Measurements from ENCODE around the gene ISCA1.

DNA sequence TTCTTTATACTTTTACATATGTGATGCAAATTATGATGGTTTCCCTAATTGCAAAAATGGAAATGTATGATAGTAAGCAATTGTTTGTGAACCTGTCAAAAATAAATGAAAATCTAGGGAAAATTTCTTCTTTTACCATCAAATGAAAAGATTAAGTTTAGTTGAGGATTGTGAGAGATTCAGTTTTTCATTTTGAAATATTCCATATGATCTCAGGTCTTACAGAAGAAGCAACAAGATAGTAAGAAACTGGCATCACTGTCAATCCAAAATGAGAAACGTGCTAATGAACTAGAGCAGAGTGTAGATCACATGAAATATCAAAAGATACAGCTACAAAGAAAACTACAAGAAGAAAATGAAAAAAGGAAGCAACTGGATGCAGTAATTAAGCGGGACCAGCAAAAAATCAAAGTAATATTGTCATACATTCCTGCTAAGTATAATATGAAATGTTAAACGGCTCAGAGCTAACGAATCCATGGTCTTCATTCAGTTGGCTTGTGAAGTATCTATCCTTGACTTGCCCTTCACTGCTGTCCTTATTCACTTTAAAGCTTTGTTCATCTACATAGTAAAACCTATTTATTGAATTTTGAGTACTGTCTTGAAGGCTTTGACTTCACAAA, 91.7 kb upstream of the NAA35 start:
- RAMPAGE, long total RNA, result no peak
- RRBS, result no CpG with 5 or more reads among the region's 4 CpGs
PRO-cap:
- standard, result no peak
- CoPRO, capped RNA only, 2 experiments, result no peak in any of the 2 experiments
- CoPRO, capped and uncapped RNA, 2 experiments, result no peak in any of the 2 experiments
- CoPRO, uncapped RNA only, 2 experiments, result no peak in any of the 2 experiments
CAGE:
- cytosol, long polyA plus RNA, result no peak
- long polyA plus RNA, result no peak
- nucleolus, long total RNA, result no peak
- nucleus, long polyA plus RNA, result no peak

DNA sequence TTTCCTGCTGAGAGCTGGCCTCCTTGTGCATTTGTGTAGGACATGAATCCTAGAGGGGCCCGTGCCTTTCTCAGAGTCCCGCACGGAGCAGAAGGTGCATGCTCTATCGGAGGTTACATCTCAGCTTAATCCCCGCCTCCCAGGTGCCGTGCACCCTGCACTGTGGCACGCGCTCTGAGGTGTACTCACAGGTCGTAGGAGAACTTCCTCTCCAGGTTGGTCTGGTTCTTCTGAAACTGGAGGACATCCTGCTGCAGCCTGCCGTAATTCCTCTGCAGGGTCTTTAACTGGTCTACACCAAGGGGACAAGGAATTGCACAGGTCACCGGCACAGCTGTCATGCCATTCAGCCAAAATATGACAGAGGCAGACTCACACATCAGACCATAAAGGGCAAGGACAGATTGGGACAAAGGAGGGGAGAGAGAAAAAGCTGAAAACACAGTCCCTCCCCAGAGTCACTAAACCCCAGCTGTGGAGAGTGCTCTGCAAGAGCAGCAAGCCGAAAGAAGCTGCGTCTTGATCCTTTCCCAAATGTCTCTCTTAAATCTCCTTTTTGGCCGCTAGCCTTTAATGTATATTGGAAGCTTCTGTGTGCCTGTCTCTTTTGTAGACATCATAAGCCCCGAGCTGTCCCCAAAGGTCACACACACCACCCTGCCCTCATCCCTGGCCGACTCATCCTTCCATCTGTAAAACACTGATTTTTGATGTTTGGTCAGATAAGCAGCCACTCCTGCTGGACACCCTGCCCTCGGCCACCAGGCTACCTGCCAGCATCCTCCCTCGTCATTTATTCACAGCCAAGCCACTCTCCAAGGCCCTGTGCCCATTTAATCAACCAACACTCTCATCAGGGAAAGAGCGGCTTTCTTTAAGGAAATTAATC, 52.8 kb downstream of the GOLM1 start:
- RAMPAGE, long total RNA, result no peak
- RRBS, result no CpG with 5 or more reads among the region's 19 CpGs
PRO-cap:
- standard, result no peak
- CoPRO, capped RNA only, 2 experiments, result no peak in any of the 2 experiments
- CoPRO, capped and uncapped RNA, 2 experiments, result no peak in any of the 2 experiments
- CoPRO, uncapped RNA only, 2 experiments, result no peak in any of the 2 experiments
CAGE:
- cytosol, long polyA plus RNA, result no peak
- long polyA plus RNA, result no peak
- nucleolus, long total RNA, result no peak
- nucleus, long polyA plus RNA, result no peak

DNA sequence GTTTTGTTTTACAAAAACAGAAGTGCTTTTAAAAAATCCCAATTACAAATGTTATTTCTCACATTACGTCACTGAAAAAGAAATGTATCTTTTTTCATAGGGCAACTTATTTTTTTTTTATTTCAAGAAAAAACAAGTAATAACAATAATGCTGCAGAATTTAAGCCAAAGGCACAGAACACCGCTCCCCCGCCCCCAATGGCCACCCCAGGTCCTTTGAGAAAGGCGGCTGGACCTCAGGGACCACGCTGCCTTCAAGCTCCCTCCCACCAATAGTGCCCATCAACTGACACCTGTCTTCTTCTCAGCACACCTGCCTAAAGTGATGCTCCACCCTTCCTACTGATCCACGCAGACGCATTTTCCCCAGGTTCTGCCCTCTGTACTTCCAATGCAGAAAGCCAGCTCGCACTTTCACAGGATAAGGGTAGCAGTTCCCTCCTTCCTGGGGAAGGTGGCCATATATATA, 2.0 kb downstream of the GOLM1 start:
- RAMPAGE, long total RNA, result no peak
- RRBS, result no CpG with 5 or more reads among the region's 8 CpGs
PRO-cap:
- standard, result no peak
- CoPRO, capped RNA only, 2 experiments, result no peak in any of the 2 experiments
- CoPRO, capped and uncapped RNA, 2 experiments, result no peak in any of the 2 experiments
- CoPRO, uncapped RNA only, 2 experiments, result no peak in any of the 2 experiments
CAGE:
- cytosol, long polyA plus RNA, result no peak
- long polyA plus RNA, result no peak
- nucleolus, long total RNA, result no peak
- nucleus, long polyA plus RNA, result no peak

DNA sequence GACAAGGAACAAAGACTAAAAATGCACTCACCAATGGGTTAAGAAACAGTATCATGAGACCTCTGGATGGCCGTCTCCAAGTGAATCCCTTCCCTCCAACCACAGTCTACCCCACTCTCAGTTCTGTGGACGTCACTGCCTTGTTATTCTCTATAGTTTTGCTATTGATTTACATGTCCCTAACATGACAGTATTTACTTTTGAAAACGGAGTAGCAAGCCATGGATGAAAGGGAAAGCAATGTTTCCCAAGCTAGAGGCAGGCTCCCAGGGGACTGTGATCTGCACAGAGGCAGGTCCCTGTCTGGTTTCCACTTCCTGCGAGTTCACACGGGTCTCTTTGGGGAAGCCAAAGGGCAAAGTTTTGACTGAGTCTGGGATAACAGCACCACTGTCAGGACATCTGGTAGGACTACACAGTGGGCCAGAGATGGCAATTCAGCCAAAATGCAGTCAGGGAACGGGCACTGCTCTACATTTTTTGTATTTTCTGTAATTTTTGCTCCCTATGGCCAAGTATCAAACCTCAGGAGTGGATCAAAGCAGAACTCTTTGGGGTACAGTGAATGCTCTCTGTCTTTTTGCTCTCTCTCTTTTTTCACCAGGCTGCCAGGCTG, 12.7 kb downstream of the C9orf153 start:
- RAMPAGE, long total RNA, result no peak
- RRBS, result no CpG with 5 or more reads among the region's 6 CpGs
PRO-cap:
- standard, result no peak
- CoPRO, capped RNA only, 2 experiments, result no peak in any of the 2 experiments
- CoPRO, capped and uncapped RNA, 2 experiments, result no peak in any of the 2 experiments
- CoPRO, uncapped RNA only, 2 experiments, result no peak in any of the 2 experiments
CAGE:
- cytosol, long polyA plus RNA, result no peak
- long polyA plus RNA, result no peak
- nucleolus, long total RNA, result no peak
- nucleus, long polyA plus RNA, result no peak

- RAMPAGE, long total RNA, result start-site peak on the minus strand at chr9:86282518-86282575, 74 and 80 reads in 2 replicates
- RRBS, result 2% methylated on average over 15 of the region's 63 CpGs
PRO-cap:
- standard, result bidirectional peak, plus-strand start at chr9:86282662, minus-strand start at chr9:86282538
- CoPRO, capped RNA only, 2 experiments, result peak in 2 of 2 experiments; most common plus-strand start chr9:86282708 (in 2); most common minus-strand start chr9:86282538 (in 2)
- CoPRO, capped and uncapped RNA, 2 experiments, result peak in 2 of 2 experiments; most common plus-strand start chr9:86282708 (in 2); most common minus-strand start chr9:86282538 (in 2)
- CoPRO, uncapped RNA only, 2 experiments, result peak in 1 of 2 experiments; most common plus-strand start chr9:86282702 (in 1); most common minus-strand start chr9:86282510 (in 1)
CAGE:
- cytosol, long polyA plus RNA, result start-site peak on the minus strand at chr9:86282514-86282563, 162 and 214 reads in 2 replicates
- long polyA plus RNA, result start-site peak on the minus strand at chr9:86282514-86282563, 25 and 296 reads in 2 replicates
- nucleolus, long total RNA, result no peak
- nucleus, long polyA plus RNA, result start-site peak on the minus strand at chr9:86282527-86282546, 41 and 35 reads in 2 replicates
Measured at GRCh38 chr9:86282464-86283574, at the start of gene ISCA1. TSS of gene ISCA1 (minus strand) at chr9:86282538.

DNA sequence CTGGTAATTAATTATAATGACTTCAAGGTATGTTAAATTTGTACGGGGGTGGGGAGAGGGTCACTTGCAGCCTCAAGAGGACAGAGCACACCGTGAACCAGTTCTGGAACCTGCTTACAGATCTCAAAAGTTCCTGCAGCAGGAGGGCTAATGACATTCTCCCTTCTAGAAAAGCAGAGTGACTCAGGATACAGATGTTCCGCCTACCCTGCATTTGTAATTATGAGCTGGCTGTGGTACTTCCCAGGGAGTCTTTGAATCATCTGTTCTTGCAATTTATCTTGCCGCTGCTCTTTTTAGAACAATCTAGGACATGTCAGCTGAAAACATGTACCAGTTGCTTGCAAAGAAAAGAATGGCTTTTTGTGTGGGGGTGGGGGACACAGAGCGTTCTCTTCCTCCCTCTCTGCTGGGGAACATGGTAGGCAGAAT, 51.6 kb upstream of the TUT7 start:
- RAMPAGE, long total RNA, result no peak
- RRBS, result no CpG with 5 or more reads among the region's 5 CpGs
PRO-cap:
- standard, result no peak
- CoPRO, capped RNA only, 2 experiments, result no peak in any of the 2 experiments
- CoPRO, capped and uncapped RNA, 2 experiments, result no peak in any of the 2 experiments
- CoPRO, uncapped RNA only, 2 experiments, result no peak in any of the 2 experiments
CAGE:
- cytosol, long polyA plus RNA, result no peak
- long polyA plus RNA, result no peak
- nucleolus, long total RNA, result no peak
- nucleus, long polyA plus RNA, result no peak

DNA sequence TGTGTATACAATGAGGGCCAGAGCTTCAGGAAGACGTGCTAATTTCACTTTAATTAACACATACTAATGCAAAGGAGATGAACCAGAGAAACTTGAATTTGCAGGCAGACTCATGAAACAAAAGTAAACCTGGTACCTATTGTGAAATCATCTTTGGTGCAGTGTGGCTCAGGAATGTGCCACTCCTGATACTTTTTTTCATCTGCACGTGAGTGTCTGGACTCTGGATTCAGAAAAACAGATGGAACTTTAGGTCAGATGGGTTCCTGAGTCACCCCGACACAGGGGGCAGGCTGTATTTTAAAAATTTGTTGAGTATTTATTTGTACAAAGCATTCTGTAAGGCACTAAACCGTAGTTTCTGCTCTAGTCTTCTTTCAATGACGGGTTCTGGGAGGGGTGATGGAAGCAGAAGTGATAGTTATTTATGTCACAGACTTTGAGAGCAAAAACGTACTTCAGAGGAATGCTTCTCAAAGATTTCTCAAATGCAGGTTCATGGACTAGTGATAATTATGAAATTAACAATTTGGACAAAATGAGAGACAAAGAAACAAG, 52.2 kb upstream of the TUT7 start:
- RAMPAGE, long total RNA, result no peak
- RRBS, result no CpG with 5 or more reads among the region's 6 CpGs
PRO-cap:
- standard, result no peak
- CoPRO, capped RNA only, 2 experiments, result no peak in any of the 2 experiments
- CoPRO, capped and uncapped RNA, 2 experiments, result no peak in any of the 2 experiments
- CoPRO, uncapped RNA only, 2 experiments, result no peak in any of the 2 experiments
CAGE:
- cytosol, long polyA plus RNA, result no peak
- long polyA plus RNA, result no peak
- nucleolus, long total RNA, result no peak
- nucleus, long polyA plus RNA, result no peak

DNA sequence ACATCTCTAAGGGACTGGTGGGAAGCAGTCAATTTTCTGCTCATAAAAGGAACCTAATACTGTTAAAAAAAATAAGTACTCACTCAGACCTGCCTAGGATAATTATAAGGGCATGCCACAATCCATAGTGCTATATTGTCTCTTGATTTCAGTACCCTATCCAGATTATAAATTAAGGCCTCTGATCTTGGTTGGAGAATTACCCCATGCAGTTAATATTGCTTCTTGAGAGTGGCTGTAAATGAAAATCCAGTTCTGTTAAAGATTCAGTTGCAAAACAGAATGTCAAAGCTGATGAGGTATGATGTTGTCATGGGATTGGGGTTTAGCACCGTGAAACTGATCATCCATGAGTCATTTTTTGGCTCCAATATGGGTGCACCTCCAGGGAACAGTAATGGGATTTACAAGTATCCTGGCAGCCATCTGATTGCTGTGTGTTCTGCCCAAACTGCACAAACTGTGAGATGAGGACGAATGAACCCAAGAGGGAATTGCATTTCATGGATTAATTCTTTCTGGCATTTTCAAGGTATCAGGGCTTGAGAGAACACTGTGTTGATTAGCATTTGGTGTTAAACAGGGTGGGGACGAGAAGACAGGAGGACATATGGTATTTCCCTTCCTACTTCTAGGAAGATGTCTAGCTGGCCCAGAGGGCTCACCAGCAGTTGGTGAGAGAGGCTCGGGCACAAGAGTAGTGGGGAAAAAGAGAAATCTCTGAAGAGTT, 214.8 kb downstream of the GAS1 start:
- RAMPAGE, long total RNA, result no peak
- RRBS, result no CpG with 5 or more reads among the region's 4 CpGs
PRO-cap:
- standard, result no peak
- CoPRO, capped RNA only, 2 experiments, result no peak in any of the 2 experiments
- CoPRO, capped and uncapped RNA, 2 experiments, result no peak in any of the 2 experiments
- CoPRO, uncapped RNA only, 2 experiments, result no peak in any of the 2 experiments
CAGE:
- cytosol, long polyA plus RNA, result no peak
- long polyA plus RNA, result no peak
- nucleolus, long total RNA, result no peak
- nucleus, long polyA plus RNA, result no peak

DNA sequence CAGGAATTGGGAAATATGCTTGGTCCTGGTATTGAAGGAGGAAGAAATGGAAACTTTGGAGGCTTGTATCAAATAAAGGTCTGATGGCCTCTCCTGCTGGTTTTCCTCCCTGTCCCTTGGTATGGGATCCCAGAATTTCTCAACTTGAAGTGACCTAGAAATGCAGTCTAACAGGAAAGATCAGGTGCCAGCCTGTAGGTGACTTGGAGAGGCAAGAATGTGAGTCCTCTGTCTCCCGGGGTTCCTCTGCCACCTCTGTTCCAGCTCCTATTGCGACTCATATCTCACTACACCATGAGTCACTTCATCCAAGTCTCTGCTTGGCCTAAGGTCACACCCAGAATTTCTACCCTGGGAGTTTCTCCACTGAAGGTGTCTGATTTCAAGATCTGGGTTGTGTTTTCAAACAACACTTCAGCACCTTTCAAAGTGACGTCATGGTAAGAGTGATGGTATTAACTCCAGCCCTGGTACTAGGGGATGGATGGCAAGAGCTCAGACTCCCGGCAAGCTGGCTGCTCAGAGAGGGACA, 206.0 kb downstream of the GAS1 start:
- RAMPAGE, long total RNA, result no peak
- RRBS, result no CpG with 5 or more reads among the region's 4 CpGs
PRO-cap:
- standard, result no peak
- CoPRO, capped RNA only, 2 experiments, result no peak in any of the 2 experiments
- CoPRO, capped and uncapped RNA, 2 experiments, result no peak in any of the 2 experiments
- CoPRO, uncapped RNA only, 2 experiments, result no peak in any of the 2 experiments
CAGE:
- cytosol, long polyA plus RNA, result no peak
- long polyA plus RNA, result no peak
- nucleolus, long total RNA, result no peak
- nucleus, long polyA plus RNA, result no peak

DNA sequence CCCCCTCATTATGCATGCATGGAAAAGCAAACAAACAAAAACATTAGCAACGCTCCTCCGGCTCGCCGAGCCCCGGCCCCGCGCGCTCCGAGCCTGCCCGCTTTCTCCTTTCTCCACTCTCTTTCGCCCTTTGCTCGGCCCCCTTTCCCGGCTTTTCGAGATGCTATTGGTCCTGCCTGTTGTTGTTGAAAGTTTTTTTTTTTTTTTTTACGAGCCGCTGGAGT, 181 bp upstream of the GAS1 start:
- RAMPAGE, long total RNA, result no peak
- RRBS, result 3% methylated on average over 11 of the region's 16 CpGs
PRO-cap:
- standard, result no peak
- CoPRO, capped RNA only, 2 experiments, result no peak in any of the 2 experiments
- CoPRO, capped and uncapped RNA, 2 experiments, result no peak in any of the 2 experiments
- CoPRO, uncapped RNA only, 2 experiments, result no peak in any of the 2 experiments
CAGE:
- cytosol, long polyA plus RNA, result no peak
- long polyA plus RNA, result no peak
- nucleolus, long total RNA, result no peak
- nucleus, long polyA plus RNA, result no peak

DNA sequence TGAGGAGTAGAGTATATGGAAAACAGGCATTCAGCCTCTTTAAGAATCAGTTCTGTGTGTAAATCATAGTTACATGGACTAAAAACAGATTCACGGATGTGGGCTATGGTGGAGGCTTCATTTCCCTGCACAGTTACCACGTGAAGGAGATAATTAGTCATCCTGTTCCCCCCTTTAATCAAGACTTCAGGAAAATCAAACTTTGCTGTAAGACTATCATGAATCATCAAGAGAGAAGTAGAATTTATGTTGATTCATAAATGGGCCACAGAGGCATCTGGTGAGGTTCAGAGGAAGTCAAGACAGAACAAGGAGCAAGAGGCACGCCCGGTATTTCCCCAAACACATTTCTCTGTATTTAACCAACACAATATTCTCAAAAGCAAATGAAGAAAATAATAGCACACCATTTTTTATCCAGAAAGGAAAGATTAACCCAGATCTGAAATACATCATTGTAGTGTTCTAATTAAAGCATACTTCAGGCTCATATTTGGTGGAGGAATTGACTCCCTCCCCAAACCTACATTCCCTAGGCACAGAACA, 175.7 kb upstream of the GAS1 start:
- RAMPAGE, long total RNA, result no peak
- RRBS, result no CpG with 5 or more reads among the region's 4 CpGs
PRO-cap:
- standard, result no peak
- CoPRO, capped RNA only, 2 experiments, result no peak in any of the 2 experiments
- CoPRO, capped and uncapped RNA, 2 experiments, result no peak in any of the 2 experiments
- CoPRO, uncapped RNA only, 2 experiments, result no peak in any of the 2 experiments
CAGE:
- cytosol, long polyA plus RNA, result no peak
- long polyA plus RNA, result no peak
- nucleolus, long total RNA, result no peak
- nucleus, long polyA plus RNA, result no peak

GRCh38 chr9:87147897-87148376, 200.6 kb upstream of the GAS1 start:
- RAMPAGE, long total RNA, result no peak
- RRBS, result no CpG with 5 or more reads among the region's 10 CpGs
PRO-cap:
- standard, result no peak
- CoPRO, capped RNA only, 2 experiments, result no peak in any of the 2 experiments
- CoPRO, capped and uncapped RNA, 2 experiments, result no peak in any of the 2 experiments
- CoPRO, uncapped RNA only, 2 experiments, result no peak in any of the 2 experiments
CAGE:
- cytosol, long polyA plus RNA, result no peak
- long polyA plus RNA, result no peak
- nucleolus, long total RNA, result no peak
- nucleus, long polyA plus RNA, result no peak

DNA sequence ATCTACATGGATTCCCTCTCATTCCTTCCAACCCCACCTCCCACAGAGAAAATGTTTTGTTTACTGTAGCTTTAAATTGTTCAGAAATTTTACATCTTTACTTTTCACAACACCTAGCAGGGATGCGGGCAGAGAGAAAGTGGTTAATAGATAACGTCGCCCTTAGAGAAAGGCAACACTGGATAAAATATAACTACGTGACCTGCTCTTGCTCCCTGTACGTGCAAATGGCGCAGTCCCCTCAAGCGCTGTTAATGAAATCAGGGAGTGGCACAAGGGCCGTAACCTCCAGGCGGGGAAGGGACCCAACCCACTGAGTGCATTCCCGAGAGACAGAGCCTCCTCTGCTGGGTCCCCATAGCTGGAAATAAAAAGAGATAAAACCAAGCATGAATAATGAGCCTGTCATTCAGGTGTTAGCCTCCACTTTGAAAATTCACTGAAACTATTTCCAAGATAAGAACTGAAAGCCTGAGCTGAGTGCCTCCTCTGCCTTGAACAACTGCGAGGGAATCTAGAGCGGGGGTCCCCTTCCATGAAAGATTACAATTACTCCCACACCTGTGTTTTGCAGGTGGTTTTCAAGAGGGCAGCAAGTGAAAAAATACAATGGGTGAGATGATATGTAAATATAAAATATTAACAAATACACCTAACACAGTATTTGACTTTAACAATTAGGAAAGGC, 125.1 kb upstream of the DAPK1 start:
- RAMPAGE, long total RNA, result no peak
- RRBS, result no CpG with 5 or more reads among the region's 12 CpGs
PRO-cap:
- standard, result no peak
- CoPRO, capped RNA only, 2 experiments, result no peak in any of the 2 experiments
- CoPRO, capped and uncapped RNA, 2 experiments, result no peak in any of the 2 experiments
- CoPRO, uncapped RNA only, 2 experiments, result no peak in any of the 2 experiments
CAGE:
- cytosol, long polyA plus RNA, result no peak
- long polyA plus RNA, result no peak
- nucleolus, long total RNA, result no peak
- nucleus, long polyA plus RNA, result no peak

DNA sequence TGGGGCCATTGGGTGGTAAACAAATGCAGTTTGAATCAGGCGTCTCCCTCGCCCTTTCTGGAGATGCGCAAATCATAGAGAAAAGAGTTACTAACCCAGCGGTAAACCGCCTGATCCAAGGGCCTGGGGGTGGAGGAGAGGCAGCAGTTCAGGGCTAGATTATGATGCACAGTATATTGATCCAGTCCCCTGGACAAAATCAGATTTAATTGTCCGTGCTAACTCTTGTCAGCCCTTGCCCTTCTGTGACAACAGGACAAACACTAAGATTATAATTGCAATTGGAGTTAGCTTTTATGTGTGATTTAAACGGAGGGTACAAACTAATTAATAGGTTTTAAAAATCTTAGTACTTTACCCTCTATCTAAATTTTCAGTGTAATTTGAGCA, 1.5 kb downstream of the DAPK1 start:
- RAMPAGE, long total RNA, result no peak
- RRBS, result no CpG with 5 or more reads among the region's 7 CpGs
PRO-cap:
- standard, result no peak
- CoPRO, capped RNA only, 2 experiments, result no peak in any of the 2 experiments
- CoPRO, capped and uncapped RNA, 2 experiments, result no peak in any of the 2 experiments
- CoPRO, uncapped RNA only, 2 experiments, result no peak in any of the 2 experiments
CAGE:
- cytosol, long polyA plus RNA, result no peak
- long polyA plus RNA, result no peak
- nucleolus, long total RNA, result no peak
- nucleus, long polyA plus RNA, result no peak

- RAMPAGE, long total RNA, result no peak
- RRBS, result no CpG with 5 or more reads among the region's 2 CpGs
PRO-cap:
- standard, result no peak
- CoPRO, capped RNA only, 2 experiments, result no peak in any of the 2 experiments
- CoPRO, capped and uncapped RNA, 2 experiments, result no peak in any of the 2 experiments
- CoPRO, uncapped RNA only, 2 experiments, result no peak in any of the 2 experiments
CAGE:
- cytosol, long polyA plus RNA, result no peak
- long polyA plus RNA, result no peak
- nucleolus, long total RNA, result no peak
- nucleus, long polyA plus RNA, result no peak
Measured at GRCh38 chr9:87581376-87581882, 83.8 kb downstream of the DAPK1 start.

DNA sequence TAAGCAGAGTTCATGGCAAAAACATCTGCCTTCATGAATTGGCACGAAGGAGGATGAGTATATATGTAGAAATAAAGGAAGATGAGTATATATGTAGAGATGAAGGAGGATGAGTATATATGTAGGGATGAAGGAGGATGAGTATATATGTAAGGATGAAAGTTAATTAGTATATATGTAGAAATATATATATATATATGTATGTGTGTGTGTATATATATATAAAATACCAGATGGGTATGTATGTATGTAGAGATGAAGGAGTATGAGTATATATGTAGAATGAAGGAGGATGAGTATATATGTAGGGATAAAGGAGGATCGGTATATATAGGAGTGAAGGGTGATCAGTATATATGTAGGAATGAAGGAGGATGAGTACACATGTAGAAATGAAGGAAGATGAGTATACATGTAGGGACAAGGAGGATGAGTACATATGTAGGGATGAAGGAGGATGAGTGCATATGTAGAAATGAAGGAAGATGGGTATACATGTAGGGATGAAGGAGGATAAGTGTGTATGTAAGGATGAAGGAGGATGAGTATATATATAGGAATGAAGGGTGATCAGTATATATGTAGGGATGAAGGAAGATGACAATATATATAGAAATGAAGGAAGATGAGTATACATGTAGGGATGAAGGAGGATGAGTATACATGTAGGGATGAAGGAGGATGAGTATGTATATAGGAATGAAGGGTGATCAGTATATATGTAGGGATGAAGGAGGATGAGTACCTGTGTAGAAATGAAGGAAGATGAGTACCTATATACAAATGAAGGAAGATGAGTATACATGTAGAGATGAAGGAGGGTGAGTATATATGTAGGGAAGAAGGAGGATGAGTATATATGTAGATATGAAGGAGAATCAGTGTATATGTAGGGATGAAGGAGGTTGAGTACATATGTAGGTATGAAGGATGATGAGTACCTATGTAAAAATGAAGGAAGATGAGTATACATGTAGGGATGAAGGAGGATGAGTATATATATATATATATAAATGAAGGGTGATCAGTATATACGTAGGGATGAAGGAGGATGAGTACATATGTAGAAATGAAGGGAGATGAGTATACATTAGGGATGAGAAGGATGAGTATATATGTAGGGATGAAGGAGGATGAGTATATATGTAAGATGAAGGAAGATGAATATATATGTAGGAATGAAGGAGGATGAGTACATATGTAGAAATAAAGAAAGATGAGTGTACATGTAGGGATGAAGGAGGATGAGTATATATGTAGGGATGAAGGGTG, 93.6 kb upstream of the CTSL start:
- RAMPAGE, long total RNA, result no peak
- RRBS, result no CpG with 5 or more reads among the region's 3 CpGs
PRO-cap:
- standard, result no peak
- CoPRO, capped RNA only, 2 experiments, result no peak in any of the 2 experiments
- CoPRO, capped and uncapped RNA, 2 experiments, result no peak in any of the 2 experiments
- CoPRO, uncapped RNA only, 2 experiments, result no peak in any of the 2 experiments
CAGE:
- cytosol, long polyA plus RNA, result no peak
- long polyA plus RNA, result no peak
- nucleolus, long total RNA, result no peak
- nucleus, long polyA plus RNA, result no peak

DNA sequence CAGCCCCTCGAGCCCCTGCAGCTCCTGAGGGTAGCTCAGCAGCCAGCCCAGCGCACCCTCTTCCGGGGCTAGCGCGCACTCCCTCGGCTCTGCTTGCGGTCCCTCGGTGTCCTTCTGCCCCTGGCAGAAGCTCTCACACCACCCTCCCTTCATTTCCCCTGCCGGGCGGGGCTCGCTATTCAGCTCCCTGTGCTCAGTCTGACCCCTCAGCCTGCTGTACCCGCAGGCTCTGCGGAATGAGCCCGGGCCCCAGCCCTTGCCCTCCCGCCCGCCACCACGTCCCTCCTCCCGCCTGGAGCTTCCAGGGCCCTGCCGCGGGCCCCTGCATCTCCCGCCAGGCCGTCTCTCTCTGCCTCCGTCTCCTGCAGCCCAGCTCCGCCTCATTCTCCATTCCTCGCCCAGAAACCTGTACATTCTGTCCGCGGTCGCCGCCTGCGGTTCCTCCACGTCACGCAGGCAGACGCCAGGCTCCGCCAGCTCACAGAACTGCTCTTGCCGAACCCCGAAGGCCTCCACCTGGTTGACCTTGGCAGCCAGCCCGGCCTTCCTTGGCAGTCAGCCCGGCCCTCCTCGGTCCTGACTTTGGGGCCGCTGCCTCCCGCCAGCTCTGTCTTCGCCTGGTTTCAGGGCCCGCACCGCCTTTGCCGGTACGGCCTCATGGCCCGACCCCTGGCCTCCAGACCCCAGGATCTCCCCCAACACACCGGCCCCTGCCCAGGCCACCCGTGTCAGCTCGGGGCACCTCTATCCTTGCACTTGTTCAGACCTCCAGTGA, 61.6 kb downstream of the SPATA31C2 start:
- RAMPAGE, long total RNA, result no peak
- RRBS, result 8% methylated on average over 16 of the region's 50 CpGs
PRO-cap:
- standard, result no peak
- CoPRO, capped RNA only, 2 experiments, result no peak in any of the 2 experiments
- CoPRO, capped and uncapped RNA, 2 experiments, result no peak in any of the 2 experiments
- CoPRO, uncapped RNA only, 2 experiments, result no peak in any of the 2 experiments
CAGE:
- cytosol, long polyA plus RNA, result no peak
- long polyA plus RNA, result no peak
- nucleolus, long total RNA, result no peak
- nucleus, long polyA plus RNA, result no peak

DNA sequence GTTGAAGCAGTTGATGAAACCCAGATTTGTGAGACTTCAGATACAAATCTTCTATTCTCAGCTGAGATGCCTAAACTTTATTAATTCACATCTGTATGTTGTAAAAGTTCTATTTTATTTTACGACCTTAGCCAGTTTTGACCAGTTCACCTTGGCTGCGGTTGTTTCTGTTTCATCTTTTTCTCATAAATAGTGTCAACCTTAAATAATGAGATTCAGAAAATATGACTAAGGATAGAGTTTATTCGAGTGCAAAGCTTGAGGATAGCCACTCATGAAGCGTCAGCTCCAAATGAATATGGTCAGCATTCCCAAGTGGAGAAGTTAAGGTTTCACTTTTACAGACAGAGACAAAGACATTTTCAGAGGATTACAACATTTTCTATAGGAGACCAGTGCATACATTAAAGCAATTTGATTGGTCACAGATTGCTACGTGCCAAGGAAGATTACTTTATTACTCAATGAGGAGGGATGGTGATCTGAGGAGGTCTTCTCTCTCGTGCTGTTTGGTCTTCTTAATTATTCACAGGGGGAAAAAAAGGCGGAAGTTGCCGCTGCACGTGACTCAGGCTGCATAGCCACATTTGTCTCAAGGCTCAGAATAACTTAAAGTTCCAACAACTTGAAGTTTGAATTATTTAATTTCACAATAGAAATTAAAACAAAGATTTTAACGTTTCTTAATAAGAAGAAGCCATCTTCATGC, 60.0 kb upstream of the SPATA31C2 start:
- RAMPAGE, long total RNA, result no peak
- RRBS, result no CpG with 5 or more reads among the region's 10 CpGs
PRO-cap:
- standard, result no peak
- CoPRO, capped RNA only, 2 experiments, result no peak in any of the 2 experiments
- CoPRO, capped and uncapped RNA, 2 experiments, result no peak in any of the 2 experiments
- CoPRO, uncapped RNA only, 2 experiments, result no peak in any of the 2 experiments
CAGE:
- cytosol, long polyA plus RNA, result no peak
- long polyA plus RNA, result no peak
- nucleolus, long total RNA, result no peak
- nucleus, long polyA plus RNA, result no peak